Skeletal muscle cell (primary cell): ENCODE measurements around a stretch of chr2.

GRCh38 chr2:216674976-216676078, 20.0 kb downstream of the IGFBP5 start:
- RRBS, result no CpG with 5 or more reads among the region's 19 CpGs

DNA sequence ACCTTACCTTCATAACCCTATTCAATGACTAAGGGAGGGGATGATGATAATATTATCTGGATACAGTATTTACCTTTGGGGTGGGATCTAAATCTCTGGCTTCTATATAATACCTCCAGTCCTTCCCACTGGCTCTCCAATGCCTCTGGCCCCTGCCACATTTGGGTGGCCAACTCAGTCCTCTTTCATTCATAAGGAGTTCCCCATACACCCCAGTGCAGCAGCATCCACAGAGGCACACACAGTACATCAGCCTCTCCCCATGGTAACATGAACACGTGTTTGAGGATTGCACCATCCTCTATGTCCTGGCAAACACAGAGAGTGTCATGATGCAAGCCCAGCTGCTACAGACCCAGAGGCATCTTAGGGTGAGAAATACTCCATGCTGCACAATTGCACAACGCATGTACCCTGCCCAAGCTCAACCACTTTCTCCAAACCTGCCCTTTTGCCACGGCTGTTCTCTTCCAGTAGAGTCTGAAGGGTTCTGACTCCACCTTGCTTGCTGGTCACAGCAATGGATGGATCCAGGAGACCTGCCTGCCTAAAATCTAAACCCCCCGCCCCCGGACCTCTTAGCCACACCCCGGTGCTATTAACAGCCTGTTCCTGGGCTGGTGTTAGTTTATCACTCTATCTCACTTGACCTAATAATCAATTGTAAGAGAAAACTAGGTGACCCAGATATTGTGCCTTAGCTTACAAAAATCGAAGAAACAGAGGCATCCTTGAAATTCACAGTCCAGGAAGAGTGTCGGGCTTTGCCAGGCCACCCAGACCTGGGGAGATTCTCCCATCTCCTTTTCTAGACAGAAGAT, 11.4 kb downstream of the IGFBP5 start:
- RRBS, result no CpG with 5 or more reads among the region's 8 CpGs

GRCh38 chr2:216694928-216695172, 499 bp downstream of the IGFBP5 start:
- RRBS, result no CpG with 5 or more reads among the region's 9 CpGs

DNA sequence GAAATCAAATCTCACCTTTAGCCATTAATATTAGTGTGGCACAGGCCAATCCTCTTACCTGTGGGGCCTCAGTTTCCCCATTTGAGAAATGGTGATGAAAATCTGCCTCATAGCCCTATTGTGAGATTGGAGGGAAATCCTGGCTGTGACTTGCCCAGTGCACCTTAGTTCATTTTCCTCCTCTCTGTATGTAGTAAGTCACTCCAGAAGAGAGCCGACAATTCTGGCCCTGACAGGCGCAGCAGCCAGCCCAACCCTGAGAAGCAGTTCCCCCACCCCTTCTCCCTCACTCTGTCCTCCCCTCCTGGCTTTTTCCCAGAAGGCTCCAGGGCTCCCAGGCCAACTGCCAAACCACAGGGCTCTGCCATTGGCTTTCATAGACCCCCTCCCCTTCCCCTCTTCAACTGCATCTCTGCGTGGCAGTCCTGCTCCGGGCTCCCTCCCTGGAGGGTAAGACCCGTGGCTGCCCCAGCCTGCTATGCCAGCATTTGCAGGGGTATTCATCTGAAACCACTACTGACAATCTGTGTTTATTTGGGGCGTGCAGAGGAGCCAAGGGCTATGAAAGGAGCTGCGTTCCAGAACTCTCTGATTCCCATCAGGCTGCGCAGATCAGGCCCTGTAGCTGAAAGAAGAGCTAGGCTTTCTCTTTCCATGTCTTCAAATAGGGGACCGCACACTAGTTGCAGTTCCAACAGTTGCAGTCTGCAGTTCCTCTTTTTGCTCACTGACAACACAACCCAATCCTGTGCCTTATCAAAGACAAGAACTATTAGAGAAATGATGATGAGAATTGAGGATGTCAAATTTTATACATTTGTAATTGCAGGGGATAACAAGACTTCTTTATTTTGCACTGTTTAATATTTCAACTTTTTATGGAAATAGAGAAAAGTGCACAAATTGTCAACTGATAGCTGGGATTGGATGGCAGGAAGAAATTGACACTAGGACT, 388.6 kb upstream of the TNP1 start:
- RRBS, result no CpG with 5 or more reads among the region's 9 CpGs

- RRBS, result no CpG with 5 or more reads among the region's 13 CpGs
Observed at GRCh38 chr2:217714218-217714820, 288.5 kb downstream of the TNS1 start.

GRCh38 chr2:217789361-217789623, 213.5 kb downstream of the TNS1 start:
- RRBS, result no CpG with 5 or more reads among the region's 5 CpGs

DNA sequence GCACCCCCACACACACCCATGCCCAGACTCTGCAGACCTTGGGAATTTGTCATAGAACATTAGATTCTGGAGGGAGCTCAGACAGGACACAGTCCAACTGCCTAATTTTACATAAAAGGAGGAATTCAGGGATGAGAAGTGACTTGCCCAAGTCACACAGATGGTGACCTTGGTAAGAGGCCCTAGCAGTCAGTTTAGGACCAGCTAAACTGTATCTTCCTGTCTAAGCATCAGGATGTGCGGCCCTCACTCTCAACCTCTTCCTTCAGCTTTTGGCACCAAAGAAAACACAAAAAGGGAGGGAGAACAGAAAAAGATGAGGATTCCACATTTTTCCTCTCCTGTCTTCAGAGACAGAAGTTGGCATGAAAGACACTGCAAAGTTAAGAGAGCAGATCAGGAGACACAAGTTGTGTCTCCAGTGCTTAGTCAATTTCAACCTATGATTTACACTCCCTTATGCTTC, 186.8 kb downstream of the TNS1 start:
- RRBS, result no CpG with 5 or more reads among the region's 1 CpG

DNA sequence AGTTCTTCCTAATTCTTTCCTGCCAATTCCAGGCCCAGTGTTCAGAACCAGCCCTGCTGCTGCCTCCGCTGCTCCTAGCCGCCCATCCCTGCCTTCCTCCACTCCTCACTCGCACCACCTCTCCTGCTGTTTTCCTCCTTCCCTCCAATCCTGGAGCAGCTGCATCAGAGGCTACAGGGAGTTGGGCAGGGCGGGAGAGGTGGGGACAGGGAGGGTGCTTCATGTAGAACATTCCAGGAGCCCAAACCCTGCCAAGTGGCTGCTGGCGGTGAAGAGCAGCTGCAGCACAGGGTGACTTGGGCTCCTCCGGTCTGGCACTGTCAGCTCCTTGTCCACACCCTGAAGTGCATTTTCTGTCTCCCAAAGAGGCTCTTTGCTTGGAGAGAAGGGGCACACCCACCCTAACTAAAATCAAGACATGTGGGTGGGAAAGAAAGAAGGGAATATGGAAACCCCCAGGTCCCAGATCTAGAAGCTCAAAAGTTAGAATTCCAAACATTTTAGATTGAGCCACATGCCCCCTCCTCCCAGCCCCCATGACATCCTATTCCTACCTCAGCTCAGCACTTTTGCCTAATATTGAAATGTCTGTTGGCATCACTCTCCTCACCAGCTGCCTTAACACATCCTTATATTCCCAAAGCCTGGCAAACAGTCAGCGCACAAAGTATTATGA, 176.1 kb downstream of the TNS1 start:
- RRBS, result no CpG with 5 or more reads among the region's 7 CpGs

GRCh38 chr2:217836198-217837592, 166.1 kb downstream of the TNS1 start:
- RRBS, result no CpG with 5 or more reads among the region's 22 CpGs

GRCh38 chr2:217901631-217902459, 101.0 kb downstream of the TNS1 start:
- RRBS, result no CpG with 5 or more reads among the region's 11 CpGs

GRCh38 chr2:217906727-217907363, 96.0 kb downstream of the TNS1 start:
- RRBS, result no CpG with 5 or more reads among the region's 7 CpGs

DNA sequence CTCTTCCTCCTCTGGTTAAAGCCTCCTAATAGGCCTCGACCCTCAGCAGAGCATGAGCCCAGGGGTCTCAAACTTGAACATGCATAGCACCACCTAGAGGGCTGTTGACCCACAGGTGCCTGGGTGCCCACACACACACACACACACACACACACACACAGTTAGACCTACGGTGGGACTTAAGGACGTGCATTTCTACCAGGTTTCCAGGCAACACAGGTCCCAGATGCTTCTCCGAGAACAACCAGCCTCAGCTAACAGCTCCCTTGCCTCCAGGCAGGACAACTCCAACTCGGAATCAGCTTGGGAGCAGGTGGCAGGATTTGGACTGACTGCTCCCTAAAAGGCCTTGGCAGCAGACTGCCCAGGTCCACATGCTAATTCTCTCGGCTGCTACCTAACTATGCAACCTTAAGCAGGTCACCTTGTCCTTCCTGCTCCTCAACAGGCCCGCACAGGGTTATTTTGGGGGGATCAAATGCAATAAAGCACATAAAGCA, 93.3 kb downstream of the TNS1 start:
- RRBS, result no CpG with 5 or more reads among the region's 7 CpGs

- RRBS, result no CpG with 5 or more reads among the region's 16 CpGs
Observed at GRCh38 chr2:217930232-217931090, 72.3 kb downstream of the TNS1 start.

DNA sequence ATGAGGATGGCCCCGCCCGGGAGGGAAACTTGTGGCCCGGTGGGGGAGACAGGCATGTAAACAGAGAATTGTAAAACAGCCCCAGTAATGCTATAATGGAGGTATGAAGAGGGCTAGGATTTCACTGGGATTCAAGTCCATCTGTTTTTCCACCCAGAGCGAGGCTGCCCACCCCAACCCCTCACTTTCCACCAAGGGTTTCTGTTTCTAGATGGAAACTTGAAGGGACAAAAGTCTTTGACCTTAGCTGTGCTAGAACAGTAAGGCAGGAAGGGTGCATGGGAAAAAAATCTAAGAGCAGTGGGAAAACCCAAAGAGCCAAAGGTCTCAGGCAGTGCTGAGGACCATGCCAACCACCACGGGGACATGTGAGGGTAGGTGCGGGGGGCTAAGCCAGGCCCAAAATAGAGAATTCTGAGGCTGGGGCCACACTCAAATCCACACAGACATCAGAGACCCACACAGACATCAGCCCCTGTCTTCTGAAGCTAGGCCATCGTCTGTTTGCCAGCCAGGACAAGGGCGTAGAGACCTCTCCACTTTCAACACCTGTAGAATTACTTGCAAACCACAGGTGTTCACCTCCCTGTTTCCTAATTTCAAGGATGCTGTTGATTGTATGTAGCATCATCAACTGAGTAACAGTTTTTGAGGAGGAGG, 71.6 kb downstream of the TNS1 start:
- RRBS, result no CpG with 5 or more reads among the region's 8 CpGs

GRCh38 chr2:217939449-217940261, 63.1 kb downstream of the TNS1 start:
- RRBS, result no CpG with 5 or more reads among the region's 8 CpGs

- RRBS, result no CpG with 5 or more reads among the region's 16 CpGs
Observed at GRCh38 chr2:217940778-217941979, 61.6 kb downstream of the TNS1 start.

GRCh38 chr2:217959579-217960152, 43.1 kb downstream of the TNS1 start:
- RRBS, result no CpG with 5 or more reads among the region's 9 CpGs

GRCh38 chr2:217960153-217960826, 42.5 kb downstream of the TNS1 start:
- RRBS, result no CpG with 5 or more reads among the region's 6 CpGs

DNA sequence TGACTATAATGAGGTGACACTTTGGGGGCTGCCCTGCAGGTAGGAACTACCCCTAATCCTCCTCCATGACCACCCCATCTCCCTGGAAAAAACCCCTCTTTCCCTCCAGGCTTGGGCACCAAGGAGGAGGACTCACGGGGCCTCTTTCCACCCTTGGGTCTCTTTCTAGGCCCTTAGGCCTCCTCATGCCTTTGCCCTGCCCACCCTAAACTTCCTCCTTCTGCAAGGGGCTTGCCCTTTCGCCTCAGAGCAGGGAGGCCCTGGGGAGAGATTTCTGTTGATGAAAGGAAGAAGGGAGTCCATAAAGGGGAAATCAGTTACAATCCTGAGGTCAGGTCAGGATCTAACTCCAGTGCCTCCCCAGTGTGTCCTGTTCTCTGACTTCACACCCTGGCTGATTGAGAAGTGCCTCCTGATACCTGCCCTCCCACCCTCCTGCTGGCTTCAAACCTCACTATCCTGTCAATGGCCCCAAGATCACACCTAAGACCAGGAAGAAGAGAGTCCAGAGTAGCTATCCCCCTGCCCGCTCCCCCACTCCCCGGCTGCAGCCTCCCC, 16.7 kb upstream of the TNS1 start:
- RRBS, result 57% methylated on average over 1 of the region's 4 CpGs

DNA sequence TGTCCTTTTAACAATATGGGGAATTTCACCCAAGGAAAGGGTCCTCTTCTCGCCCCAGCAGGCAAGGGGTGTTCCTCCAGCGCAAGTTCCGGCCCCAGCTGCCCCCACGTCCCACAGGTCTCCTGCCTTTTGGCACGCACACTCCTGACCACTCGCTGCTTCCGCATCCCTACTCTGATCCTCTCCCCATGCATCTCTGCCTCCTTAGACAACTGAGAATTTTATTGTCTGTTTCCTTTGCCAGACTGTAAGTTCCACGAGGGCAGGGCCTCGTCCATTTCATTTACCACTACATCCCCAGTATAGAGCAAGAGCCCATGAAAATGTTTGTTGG, 631 bp upstream of the ARPC2 start:
- RRBS, result no CpG with 5 or more reads among the region's 9 CpGs